Bronchial epithelial cell (primary cell): ENCODE results near the gene SPATA31D3.

GRCh38 chr9:76576331-76576802 is 117.4 kb downstream of the GCNT1 start:
- RRBS, 2 experiments, result no CpG with 5 or more reads among the region's 5 CpGs

GRCh38 chr9:76613964-76614193 is 154.9 kb downstream of the GCNT1 start:
- RRBS, 2 experiments, result no CpG with 5 or more reads among the region's 3 CpGs

GRCh38 chr9:76701305-76702016 is 204.5 kb downstream of the PRUNE2 start:
- RRBS, 2 experiments, result no CpG with 5 or more reads among the region's 4 CpGs

GRCh38 chr9:76835843-76836429 is 70.0 kb downstream of the PRUNE2 start:
- RRBS, 2 experiments, result no CpG with 5 or more reads among the region's 5 CpGs

GRCh38 chr9:76868618-76869325 is 37.1 kb downstream of the PRUNE2 start:
- RRBS, 2 experiments, result no CpG with 5 or more reads among the region's 17 CpGs

DNA sequence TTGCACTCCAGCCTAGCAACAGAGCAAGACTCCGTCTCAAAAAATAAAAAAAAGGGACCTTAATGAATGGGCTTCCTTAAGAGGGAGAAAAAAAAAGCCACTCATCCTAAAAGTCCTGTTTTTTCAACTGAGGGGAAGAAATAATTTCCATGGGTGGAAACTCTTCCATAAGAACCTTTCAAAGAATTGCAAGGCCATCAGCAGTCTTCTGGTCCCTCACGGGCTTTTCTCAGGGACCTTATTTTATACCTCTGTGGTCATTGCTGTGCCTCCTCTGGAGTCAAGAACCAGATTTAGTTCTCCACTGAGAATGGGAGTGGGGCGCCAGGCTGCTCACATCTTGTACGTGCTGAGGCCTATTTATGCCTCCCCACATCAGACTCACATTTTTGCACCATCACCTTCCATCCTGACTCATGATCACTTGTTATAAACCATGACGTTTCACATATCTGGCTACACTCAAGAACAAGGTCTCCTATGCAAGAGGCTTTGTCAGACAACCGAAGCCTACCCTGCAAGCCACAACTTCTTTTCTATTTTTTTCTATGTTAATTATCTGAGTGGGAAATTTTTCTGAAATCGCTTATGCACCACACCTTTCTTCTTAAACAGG is 10.8 kb downstream of the PRUNE2 start:
- RRBS, 2 experiments, result no CpG with 5 or more reads among the region's 7 CpGs

DNA sequence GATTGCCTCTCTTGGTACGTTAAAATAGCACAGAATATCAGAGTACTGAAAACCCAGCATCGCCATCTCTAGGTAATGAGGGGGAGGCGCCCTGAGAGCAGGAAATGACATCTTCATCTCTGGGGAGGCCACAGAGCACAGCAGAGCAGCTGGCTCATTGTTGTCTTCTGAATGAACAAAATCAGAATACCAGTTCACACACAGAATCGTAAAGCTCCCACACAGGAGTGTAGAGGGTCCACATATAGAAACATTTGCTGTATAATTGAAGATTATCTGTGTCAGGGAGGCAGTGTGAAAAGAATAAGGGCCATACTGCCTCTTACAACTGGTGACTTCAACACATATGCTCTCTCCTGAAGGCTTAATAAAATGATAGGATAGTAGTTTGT is 171.9 kb downstream of the GNA14 start:
- RRBS, 2 experiments, result no CpG with 5 or more reads among the region's 4 CpGs

DNA sequence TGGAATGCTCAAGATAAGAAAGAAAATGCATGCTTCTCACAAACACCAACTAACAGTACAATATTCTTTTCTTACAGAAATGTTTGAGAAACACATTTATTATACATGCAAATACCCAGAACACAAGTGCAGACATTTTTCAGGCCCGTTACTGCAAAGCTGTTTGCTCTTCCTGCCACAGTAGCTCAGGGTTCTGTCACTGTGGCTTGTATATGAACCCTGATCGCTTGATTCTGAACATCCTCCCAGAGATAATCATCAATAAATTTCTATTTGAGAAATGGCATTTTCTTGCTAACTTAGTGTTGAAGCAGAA is 1.9 kb downstream of the GNAQ start:
- RRBS, 2 experiments, result no CpG with 5 or more reads among the region's 2 CpGs

- RRBS, 2 experiments, result 84 to 93% methylated on average over 2 of the region's 6 CpGs
These were observed 28.3 kb downstream of the PSAT1 start for GRCh38 chr9:78325195-78325631.

DNA sequence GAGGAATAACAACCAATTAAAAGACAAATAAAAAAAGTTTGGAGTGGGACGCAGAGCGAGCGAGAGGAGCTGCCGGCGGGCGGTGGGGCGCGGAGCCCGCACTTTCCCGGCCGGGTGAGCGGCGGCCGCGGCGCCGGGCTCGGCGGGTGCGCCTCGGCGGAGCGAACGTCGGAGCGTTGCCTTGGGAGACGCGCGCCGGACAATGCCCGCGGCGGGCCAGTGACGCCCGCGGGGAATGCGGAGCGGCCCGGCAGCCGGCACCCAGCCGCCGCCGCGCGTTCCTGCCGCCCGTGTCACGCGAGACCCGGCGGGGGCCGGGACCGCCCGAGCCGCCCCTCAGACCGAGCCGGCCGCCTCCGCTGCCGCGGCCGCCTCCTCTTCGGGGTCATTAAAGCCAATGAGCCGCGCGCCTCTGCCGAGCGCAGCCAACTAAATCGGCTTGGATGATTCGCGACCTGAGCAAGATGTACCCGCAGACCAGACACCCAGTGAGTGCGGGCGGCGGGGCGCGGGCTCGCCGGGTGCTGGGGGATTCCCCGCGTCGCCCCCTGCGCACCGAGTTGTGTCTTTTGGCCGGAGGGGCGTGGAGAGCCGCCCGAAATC is 684 bp downstream of the TLE4 start:
- RRBS, 2 experiments, result 1% methylated on average over 50 of the region's 88 CpGs

DNA sequence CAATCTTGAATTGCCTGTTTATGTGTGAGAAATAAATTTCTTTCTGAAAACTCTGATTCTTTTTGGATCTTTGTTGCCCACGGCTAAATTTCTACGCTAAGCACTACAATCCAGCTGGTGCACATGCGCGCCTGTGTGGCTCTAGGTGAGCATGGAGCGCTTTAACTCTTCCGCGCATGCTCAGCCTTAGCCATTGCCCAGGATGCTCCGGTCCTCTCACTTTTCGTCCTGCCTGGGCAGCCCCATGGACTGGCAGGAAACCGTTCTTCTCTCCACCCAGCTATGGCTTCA is 190.8 kb downstream of the TLE4 start:
- RRBS, 2 experiments, result no CpG with 5 or more reads among the region's 10 CpGs

DNA sequence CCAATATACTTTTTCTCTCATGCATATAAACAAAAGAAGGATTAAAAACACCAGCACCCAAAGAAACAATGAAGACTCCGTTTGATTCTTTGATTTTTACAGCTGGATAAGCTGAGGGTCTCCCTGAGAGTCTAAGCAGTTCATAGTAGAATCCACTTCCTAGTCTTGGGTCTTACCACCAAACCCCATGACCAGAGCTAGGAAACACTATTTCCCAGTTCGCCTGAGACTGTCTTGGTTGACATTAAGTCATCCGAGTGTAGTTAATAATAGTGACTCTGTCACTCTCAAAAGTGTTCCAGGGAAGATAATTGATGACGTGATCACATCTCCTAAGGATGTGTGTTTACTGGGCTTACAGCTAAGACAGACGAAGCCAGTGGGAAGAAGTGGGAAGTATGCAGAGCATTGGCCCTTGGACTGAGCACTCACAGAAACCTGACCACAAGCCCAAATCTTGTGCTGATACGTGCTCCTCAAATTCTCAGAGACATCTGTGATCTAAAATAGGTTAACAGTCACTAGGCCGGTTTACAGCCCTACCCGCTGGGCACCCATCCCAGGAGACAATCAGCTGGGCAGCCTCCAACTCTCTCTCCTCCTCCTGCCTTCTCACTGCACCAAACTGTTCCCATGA is 316.7 kb downstream of the TLE1 start:
- RRBS, 2 experiments, result no CpG with 5 or more reads among the region's 8 CpGs

GRCh38 chr9:81599870-81600203 is 89.5 kb downstream of the TLE1 start:
- RRBS, 2 experiments, result no CpG with 5 or more reads among the region's 1 CpG

DNA sequence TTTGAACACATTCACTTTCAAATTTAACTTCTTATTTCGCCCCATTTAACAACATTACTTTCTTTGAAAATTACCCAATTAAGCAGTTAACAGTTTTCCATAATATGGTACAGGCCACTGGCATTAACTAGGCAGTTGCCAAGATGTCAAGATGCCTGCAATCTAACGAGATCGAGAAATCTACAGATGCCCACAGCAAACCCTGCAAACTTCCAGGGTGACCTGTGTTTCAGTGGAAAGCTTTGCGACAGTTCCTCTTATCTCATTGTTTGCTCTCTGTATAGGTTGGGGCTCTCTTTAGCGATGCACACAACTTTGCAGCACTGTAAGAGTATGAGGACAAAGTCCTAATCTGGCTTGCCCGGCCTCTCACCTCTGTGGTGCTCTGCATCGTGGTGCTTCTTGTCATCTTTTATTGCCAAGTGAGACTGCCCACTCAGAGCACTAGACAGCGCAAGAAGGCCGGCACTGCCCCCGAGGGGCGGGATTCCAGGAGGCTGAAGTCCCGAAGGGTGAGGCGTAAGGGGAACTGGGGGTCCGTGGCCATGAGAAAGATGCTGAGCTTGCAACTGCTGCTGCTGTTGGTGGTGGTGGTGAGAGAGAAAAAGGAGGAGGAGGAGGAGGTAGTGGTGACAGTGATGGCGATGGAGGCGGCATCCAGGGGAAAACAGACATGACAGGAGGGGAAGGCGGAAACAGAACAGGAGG is 55.5 kb downstream of the TLE1 start:
- RRBS, 2 experiments, result no CpG with 5 or more reads among the region's 17 CpGs

DNA sequence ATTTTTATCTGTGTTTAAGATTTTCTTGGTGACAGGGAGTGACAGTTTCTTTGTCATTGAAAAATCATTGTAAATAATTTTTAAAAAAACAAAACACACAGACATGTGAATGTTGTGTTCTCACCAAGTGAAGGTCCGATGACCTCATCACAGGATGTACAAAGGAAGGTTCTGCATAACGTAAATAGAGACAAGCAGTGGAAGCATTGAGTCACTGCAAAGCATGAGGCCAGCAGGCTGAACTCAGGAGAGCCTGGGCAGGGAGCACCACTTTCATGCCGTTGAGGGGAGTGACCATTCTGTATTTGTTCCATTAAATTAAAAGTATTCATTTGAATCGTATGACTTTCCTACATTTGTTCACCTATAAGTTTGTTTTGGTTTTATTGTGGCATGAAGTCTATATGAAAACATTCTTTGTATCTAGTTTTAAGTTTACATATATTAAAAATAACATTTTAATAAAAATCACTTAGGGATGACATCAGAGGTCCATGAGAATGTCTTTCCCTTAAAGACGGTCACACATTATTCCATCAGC is 70.4 kb upstream of the TLE1 start:
- RRBS, 2 experiments, result no CpG with 5 or more reads among the region's 5 CpGs

GRCh38 chr9:81943168-81943734 is at the start of gene SPATA31D3:
TSS of gene SPATA31D3 (plus strand) at chr9:81943500.
- RRBS, 2 experiments, result no CpG with 5 or more reads among the region's 4 CpGs

DNA sequence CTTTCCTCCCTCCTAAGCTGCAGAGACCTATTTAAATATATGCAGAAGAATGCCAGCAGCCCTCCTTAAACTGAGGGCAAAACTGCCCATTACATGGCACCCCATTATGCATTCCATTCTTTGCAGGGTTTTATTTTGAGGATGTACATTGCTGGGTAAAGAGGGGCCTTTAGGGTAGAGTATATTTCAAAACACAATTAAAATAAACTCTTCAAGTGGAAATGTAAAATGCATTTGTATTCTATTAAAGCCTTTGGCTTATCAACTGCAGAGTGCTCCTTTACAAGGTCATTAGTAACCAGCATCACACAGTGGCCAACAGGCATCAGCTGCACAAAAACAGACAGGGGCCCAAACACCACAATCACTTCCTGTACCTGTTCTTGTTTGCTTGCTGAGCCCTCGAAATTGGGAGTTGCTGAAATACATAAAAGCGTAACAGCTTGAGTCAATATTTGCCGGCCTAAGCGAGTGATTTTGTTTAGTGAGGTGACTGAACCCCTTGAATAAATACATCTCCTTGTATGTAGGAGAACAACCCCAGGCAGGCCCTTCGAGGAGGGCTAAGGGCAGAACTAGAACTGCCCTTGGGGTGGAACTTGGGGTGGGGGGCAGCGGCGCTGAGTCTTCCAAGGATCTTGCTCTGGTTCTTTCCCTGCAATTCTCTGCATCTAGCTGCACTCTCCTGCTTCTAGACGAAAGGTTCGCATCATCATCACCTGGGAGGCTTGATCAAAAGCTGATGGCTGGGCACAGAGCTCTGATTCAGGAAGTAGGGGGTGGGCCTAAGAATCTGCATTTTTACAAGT is 502.6 kb downstream of the RASEF start:
- RRBS, 2 experiments, result no CpG with 5 or more reads among the region's 9 CpGs

DNA sequence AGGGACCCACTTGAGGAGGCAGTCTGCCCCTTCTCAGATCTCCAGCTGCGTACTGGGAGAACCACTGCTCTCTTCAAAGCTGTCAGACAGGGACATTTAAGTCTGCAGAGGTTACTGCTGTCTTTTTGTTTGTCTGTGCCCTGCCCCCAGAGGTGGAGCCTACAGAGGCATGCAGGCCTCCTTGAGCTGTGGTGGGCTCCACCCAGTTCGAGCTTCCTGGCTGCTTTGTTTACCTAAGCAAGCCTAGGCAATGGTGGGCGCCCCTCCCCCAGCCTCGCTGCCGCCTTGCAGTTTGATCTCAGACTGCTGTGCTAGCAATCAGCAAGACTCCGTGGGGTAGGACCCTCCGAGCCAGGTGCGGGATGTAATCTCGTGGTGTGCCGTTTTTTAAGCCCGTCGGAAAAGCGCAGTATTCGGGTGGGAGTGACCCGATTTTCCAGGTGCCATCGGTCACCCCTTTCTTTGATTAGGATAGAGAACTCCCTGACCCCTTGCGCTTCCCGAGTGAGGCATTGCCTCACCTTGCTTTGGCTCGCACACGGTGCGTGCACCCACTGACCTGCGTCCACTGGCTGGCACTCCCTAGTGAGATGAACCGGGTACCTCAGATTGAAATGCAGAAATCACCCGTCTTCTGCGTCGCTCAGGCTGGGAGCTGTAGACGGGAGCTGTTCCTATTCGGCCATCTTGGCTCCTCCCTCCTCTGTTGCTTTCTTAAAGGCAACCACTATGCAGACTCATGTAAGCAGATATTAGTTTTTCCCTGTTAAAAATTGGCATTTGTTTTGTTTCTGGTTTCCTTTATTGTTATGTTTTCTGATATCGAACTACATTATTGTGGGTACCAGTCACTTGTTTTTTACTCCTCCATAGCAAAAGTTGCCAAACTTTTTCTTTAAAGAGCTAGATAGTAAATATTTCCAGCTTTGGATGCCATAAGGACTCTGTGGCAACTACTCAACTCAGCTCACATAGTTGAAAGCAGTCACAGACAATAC is 305.5 kb downstream of the RASEF start:
- RRBS, 2 experiments, result no CpG with 5 or more reads among the region's 29 CpGs

GRCh38 chr9:82774869-82775540 is 287.9 kb downstream of the RASEF start:
- RRBS, 2 experiments, result no CpG with 5 or more reads among the region's 27 CpGs